ENCODE results near the genes PDPN, EFHD2 and SPEN.

DNA sequence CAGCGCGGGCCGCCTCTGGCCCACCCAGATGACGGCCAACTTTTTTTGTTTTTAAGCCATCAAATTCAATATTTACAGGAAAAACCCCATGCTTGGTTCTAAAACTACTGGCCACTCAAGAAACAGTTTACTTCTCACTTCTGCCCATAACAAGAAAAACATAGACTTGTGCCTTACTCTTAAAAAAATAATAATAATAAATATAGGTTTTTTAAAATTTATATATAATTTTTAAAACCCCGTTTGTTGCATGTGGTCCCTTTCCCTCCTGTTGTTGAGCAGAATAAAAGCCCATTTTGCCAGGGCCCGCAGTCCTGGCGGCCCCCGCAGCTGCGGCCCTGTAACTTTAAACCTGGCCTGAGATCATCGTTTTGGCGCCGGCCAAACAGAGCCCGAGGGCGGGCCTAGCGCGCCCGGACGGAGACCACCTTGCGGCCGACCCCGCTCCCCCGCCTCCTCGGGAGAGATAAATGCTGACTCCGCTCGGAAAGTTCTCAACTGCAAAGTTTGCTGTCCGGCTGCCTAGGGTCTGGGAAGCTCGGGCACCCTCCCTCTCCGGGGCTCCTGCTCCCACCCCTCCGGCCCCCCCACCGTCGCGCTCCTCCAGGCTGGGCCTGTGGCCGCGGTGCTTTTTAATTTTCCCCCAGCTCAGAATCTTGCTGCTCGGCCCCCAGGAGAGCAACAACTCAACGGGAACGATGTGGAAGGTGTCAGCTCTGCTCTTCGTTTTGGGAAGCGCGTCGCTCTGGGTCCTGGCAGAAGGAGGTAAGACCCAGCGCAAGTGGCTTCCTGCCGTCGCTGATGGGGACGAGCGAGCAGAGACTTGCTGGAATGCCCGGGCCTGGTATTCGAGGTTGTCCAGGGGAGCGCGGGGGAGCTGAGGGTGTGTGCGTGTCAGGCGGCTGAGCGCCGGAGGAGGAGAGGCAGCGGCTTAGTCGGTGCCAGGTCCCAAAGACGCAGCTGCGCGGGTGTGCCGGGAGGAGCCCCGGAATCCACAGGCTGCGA is at the start of gene PDPN:
Gene PDPN, plus strand, starts transcription at position 497 of the 1,005 bp plus-strand sequence.
- RRBS: 3% methylated on average over 26 of the region's 62 CpGs

GRCh38 chr1:13748620-13749513 is 48.9 kb downstream of the PRDM2 start:
- RRBS: 1% methylated on average over 41 of the region's 85 CpGs

DNA sequence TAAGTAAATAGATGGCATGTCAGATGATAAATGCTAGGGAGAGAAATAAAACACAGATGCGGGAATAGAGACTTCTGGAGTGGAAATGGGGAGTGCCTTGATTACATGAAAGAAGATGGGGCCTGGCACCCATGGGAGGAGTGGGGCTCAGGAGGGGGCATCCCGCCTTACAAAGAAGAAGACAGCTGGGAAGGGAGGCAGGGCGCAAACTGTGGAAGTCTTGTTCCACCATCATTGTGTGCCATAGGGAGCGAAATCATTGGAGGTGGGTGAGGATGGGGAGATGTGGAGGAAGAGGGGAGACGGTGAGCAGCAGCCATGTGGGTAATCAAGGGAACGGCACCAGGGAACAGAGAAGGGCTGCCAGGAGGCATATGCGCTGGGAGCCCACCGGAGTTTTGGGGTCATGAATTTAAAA is 100.2 kb downstream of the PRDM2 start:
- RRBS: no CpG with 5 or more reads among the region's 8 CpGs

- RRBS: no CpG with 5 or more reads among the region's 3 CpGs
Observed at GRCh38 chr1:14714517-14714881, 116.0 kb downstream of the KAZN start.

DNA sequence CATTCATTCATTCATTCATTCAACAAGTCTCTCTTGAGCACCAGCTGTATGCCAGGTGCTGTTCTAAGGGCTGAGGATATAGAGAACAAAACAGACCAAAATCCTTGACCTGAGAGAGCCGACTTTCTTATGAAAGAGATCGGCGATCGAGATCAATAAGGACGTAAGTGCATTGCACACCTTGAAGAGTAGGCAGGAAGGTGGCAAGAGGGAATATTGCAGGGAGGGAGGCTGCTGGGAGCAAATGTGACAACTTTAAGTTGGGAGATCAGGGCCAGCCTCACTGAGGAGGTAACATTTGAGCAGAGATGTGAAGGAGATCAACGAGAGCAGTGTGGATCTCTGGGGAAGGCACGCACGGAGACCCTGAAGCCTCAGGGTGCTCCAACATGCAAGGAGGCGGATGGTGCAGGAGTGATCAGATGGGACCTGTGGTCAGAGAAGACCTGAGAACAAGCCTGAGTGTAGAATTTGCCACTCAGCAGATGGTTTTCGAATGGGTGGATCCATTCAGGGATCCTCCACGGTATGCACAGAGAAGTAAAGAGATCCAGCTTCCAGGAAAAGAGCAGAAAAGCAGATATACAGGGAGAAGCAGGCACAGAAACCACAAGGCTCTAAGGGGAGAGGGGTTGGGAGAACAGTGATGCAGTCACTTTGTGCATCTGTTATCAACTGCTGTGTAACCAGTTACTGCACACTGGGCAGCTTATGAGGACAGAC is 138.5 kb downstream of the KAZN start:
- RRBS: no CpG with 5 or more reads among the region's 11 CpGs

DNA sequence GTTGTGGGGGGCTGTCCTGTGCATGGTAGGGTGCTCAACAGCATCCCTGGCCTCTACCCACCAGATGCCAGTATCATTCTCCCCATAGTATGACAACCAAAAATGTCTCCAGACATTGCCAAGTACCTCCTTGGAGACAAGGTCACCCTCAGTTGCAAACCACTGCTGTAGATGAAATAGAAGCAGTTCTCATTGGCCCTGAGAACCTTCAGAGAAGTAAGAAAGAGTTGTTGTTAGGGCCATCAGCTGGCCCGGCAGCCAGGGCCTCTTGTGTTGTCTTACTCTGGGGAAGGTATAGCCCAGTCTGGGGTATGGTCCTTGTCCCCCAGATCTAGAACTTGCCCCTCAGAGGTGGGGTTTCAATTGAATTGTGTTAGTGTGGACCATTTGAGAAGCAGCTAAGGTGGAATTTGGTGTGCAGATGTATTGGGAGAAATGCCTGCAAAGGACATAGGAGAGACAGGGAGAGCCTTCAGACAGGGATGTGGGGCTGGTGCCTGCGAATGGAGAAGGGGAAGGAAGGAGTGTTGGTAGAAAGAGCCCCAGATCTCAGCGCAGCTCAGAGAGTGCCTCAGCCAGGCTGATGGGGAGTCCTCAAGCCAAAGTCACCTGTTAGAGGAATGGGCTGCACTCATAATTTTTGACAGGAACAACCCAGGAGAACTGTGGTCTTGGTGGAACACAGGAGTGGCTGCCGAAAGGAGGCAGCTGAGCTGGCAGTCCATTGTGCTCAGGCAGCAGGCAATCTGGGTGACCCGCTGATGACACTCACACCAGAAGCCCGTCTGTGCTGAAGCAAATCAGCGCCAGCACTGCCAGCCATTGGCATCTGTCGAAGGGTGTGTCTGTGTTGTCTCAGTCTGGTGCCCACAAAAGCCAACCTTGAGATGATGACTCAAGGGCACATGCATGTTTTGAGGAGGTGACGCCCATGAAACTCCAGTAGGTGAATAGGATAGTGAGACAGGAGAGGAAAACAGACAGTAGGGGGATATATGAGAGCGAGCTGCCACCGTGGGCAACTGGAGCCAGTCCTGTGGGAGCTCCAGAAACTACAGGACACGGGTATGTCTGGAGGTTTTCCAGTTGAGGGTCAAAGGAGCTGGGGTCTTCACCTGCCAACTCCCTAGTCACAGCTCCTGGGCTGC is 167.0 kb downstream of the KAZN start:
- RRBS: no CpG with 5 or more reads among the region's 12 CpGs

DNA sequence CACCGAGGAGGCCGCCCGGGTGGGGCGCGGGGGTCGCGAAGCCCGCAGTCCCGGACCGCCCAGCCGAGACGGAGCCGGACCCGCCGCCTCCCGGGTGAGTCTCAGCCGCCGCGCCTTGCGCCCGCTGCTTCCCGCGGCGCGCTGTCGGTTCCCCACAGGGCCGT is 196 bp downstream of the TMEM51 start:
- RRBS: 2% methylated on average over 9 of the region's 27 CpGs

DNA sequence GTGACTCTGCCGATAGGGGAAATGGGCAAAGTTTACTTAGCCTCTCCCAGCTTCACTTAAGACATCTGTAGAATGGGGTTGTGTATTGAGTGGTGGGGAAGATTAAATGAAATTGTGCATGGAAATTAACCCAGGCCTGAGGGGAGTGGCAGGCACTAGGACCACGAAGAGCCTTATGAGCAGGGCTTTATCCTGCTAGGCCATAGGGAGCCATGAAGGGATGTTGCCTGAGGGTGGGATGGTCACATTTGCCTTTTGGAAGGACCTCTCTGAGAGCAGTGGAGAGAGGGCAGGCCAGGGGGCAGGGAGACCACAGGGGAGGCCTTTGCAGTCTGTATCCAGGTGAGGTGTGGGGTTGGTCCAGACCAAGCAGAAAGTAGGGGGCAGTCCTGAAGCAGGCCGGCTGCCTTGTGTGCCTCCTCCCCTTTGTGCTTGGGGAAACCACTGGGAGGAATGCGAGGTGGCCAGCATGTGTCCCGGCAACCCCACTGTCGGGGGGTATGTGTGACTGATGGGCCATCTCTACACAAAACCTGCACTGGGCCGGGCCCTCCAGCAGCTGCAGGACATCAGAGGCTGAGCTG is 33.1 kb downstream of the TMEM51 start:
- RRBS: 64% methylated on average over 5 of the region's 7 CpGs

DNA sequence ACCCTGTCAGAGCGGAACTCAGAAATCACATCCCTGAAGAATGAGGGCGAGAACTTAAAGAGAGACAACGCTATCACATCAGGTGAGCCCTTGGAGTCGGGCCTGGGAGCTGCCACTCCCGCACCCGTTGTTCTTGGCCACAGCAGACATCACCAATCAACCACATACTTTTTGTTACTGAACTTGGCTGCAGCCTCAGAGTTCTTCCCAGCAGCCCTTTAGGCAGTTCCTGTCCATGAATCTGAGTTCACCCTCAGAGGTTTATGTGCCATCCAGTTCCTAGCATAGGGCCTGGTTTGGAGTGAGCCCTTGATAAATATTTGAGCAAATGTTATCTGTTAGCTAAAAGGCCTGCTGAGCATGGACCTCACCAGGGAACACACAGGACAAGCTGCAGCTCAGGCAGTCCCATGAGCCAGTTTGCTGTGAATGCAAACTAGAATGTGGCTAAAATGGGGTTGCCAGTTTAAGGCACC is 61.7 kb downstream of the FHAD1 start:
- RRBS: no CpG with 5 or more reads among the region's 6 CpGs

DNA sequence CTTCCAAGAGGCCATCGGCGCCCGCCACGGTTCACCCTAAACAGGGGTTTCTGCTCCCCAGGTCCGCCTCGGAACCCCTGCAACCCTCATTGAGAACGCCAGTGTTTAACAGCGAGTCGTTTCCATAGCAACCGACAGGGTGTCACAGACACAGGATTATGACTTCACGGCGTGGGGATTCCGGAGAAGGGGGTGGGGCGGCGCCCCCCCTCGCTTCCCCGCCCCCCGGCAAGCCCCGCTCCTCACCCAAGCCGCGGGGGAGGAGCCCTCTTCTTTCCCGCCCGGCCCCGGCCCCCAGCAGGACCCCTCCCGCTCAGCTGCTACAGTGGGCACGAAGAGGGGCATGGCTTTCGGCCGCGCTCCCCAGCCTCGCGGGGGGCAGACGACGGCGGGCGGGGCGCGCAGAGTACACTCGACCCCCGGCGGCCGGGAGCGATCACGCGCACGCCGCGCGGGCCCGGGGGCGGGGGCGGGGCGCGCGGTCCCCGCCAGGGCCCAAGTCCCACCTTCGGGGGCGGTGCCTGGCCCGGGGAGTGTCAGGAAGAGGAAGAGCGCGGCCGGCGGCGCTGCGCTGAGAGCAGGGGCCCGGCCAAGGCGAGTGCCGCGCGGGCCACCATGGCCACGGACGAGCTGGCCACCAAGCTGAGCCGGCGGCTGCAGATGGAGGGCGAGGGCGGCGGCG is at the start of gene EFHD2:
Gene EFHD2, plus strand, starts transcription at position 532 of the 682 bp plus-strand sequence.
- RRBS: 2% methylated on average over 34 of the region's 77 CpGs

DNA sequence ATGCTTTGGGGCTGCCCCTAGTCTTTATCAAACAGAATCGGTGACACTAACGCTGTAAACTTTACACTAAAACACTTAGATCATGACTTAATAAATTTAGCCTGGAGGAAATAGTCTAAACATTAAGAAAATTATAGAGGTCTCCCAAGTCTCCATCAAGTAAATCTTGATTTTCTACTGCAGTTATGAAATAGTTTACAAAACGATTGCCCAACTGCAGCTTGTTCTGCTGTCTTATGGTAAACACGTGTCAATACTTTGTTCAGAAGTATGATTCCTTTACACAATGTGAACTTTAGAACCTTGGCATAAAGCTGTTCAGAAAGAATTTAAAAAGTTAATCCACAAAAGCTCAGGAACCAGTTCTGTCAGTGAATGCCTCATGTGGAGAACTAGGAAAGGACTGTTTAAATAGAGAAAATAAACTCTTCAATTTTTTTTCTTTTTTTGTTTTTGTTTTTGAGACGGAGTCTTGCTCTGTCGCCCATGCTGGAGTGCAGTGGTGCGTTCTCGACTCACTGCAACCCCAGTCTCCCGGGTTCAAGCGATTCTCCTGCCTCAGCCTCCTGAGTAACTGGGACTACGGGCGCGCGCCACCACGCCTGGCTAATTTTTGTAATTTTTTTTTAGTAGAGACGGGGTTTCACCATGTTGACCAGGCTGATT is 1.6 kb downstream of the DDI2 start:
- RRBS: no CpG with 5 or more reads among the region's 16 CpGs

DNA sequence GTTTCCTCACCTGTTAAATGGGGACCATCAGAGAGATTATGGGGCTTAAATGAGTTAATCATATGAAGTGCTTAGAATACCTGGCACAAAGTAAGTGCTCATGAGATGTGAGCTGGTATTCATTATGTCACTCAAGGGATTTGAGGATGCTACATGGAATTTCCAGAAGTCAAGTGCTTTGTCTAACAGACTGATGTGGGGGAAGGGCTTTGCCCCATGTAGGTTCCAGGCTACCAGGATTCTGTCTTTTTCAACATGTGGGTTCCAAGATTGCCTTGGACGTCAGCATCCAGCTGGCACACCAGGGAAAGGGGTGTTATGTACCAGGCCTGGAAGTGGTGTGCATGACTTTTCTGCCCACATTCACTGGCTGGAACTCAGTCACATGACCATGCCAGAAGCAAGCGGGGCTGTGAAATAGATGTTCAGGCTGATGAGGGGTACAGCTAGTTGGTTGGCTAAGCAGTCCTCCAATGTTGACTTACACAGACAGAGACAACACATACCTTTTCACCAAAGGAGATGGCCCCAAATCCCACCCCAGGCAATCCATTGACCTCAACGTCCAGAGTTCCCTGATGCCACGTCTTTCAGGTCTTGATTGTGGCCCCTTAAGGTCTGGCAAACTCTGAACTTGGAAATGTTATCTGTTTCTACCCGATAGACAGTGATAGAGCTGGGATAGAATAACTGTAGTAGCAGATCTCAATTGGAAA is 10.3 kb downstream of the RSC1A1 start:
- RRBS: no CpG with 5 or more reads among the region's 5 CpGs

- RRBS: 92% methylated on average over 2 of the region's 20 CpGs
Observed at GRCh38 chr1:15727711-15728340, 8.2 kb upstream of the SLC25A34 start.

GRCh38 chr1:15749220-15750096 is 7.2 kb downstream of the TMEM82 start:
- RRBS: 12% methylated on average over 2 of the region's 19 CpGs

GRCh38 chr1:15832718-15833795 is 14.4 kb upstream of the SPEN start:
- RRBS: no CpG with 5 or more reads among the region's 36 CpGs

DNA sequence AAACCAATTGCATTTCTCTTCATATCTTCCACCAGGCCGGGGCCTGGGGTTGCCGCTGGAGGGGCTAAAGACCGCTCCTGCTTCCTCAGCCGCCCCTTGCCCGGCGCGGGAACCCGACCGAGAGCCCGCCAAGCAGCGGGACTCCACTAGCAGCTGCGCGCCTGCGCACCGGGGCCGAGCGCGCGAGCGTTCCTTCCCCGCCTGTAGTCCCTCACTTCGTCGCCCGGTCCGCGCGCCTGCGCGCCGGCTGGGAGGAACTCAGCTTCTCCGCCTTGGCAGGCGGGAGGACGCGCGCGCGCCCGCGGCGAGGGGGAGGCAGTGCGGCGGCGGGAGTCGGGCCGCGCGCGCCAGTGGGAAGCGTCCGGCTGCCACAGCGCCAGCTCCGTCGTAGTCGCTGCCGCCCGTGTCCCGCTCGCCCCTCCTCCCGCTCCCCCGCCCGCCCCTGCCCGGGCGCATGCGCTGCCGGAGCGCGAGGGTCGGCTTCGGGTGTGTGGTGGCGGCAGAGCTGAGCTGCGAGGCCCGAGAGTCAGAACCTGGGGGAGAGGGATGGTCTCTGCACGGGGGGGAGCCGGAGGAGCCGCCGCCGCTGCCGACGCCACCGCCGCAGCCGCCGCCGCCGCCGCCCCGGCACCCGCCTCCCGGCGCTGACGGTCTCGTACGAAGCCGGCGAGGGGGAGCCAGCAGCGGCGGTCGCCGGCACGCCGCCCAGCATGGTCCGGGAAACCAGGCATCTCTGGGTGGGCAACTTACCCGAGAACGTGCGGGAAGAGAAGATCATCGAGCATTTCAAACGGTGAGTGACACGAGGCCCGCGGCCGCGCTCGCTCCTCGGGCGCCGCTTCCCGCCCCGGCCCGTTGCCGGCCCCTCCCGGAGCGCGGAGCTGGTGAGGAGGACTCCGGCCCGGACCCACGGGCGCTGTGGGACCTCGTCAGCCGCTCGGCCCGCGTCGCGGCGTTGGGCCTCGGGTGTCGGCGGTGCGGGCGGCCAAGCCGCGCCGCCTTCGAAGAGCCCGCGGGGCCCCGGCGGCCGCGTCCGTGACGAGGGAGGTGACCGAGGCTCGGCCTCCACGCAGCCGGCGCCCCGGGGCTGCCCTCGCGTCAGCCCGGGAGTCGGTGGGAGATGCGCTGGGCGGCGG is at the start of gene SPEN:
Gene SPEN, plus strand, starts transcription at position 350 of the 1,136 bp plus-strand sequence.
- RRBS: 1% methylated on average over 71 of the region's 165 CpGs

DNA sequence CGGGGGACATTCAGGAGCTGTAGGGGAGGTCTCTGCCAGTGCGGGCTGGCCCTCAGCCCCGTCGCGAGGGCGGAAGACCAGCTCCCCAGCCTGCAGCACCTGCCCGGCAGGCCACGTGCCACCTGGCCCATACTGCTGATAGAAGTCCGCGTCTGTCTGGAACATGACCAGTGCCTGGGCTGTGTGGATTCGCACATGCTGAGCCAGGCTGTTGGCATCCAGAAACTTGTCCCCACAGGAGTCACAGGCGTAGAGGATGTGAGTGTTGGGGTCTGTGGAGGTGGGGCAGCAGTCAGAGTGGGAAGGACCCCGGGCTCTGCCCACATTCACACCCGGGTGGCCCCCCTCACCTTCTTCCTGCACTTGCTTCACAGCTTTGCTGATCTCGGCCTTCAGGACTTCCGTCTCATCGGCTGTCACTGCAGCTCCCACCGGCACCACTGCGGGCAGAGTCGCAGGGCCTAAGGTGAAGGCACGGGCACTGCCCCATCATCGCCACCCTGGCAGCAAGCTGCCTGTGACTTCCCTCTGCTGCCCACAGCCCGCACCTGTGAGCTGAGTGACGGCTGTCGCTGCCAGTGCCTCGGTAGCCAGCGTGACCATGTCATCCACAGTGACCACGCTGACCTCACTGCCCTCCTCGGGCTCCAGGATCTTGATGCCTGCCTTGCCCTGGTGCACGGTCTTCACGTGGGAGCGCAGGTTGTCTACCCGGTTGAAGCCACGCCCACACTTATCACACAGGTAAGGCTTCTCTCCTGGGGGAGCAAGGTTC is 33.7 kb downstream of the ZBTB17 start:
- RRBS: 80% methylated on average over 4 of the region's 34 CpGs

DNA sequence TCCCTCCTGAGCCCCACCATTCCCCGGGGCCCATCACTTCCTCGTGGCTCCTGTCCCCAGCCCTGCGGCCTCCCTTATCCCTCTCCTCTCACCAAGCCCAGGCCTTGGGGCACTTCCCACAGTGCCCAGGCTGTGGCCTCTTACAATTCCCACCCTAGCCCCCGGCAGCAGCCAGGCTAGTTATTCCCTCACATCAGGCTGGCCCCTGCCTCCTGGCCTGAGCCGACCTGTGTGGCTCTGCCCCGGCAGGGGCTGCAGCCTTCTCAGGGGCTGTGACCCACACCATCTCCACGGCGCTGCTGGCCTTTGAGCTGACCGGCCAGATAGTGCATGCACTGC is 8.3 kb downstream of the CLCNKA start:
- RRBS: 81% methylated on average over 3 of the region's 9 CpGs

DNA sequence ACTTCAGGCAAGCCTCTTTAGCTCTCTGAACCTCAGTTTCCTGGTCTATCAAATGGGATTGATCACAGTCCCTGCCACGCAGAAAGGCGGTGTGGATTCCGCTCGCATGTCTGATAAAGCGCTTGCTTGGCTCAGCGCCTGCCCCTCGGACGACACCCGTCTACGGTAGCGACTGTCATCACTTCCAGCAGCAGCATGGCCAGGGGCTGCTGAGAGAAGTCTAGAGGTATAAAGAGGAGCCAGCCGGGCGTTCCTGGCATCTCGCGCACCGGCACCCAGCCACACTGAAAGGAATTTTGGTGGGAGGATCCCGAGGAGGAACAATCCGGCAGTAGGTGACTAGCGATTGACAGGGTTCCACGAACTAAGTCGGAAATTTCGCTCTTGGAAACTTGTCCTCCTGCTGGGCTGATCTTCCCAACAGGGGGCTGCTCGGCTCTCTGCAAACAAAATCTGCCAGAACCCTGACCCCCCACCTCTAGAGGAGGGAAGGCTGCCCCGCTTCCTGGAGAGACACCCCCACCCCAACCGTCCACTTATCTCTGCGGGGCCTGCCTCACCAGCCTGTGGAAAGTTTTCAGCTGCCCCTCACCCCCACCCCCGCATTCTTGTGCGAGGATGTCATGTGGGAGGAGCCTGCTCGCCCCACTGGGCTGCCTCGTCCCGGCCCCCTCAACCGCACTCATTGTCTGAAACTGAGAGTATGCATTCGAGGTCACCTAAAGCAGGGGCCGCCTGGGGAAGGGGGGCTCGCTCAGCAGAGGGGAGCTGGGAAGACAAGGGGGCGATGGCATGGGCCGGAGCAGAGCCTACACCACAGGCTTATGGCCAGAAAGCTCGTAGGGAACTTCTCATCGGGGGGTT is 9.8 kb downstream of the EPHA2 start:
- RRBS: no CpG with 5 or more reads among the region's 39 CpGs

- RRBS: 74% methylated on average over 4 of the region's 28 CpGs
Observed at GRCh38 chr1:16152330-16153611, 3.1 kb downstream of the EPHA2 start.

Measured in AG10803 (cell line).